BE2C (cell line): ENCODE data around the genes LGI1 and TCTN3.

GRCh38 chr10:92829820-92830239 is 18.5 kb upstream of the EXOC6 start:
- RRBS, result no CpG with 5 or more reads among the region's 2 CpGs

DNA sequence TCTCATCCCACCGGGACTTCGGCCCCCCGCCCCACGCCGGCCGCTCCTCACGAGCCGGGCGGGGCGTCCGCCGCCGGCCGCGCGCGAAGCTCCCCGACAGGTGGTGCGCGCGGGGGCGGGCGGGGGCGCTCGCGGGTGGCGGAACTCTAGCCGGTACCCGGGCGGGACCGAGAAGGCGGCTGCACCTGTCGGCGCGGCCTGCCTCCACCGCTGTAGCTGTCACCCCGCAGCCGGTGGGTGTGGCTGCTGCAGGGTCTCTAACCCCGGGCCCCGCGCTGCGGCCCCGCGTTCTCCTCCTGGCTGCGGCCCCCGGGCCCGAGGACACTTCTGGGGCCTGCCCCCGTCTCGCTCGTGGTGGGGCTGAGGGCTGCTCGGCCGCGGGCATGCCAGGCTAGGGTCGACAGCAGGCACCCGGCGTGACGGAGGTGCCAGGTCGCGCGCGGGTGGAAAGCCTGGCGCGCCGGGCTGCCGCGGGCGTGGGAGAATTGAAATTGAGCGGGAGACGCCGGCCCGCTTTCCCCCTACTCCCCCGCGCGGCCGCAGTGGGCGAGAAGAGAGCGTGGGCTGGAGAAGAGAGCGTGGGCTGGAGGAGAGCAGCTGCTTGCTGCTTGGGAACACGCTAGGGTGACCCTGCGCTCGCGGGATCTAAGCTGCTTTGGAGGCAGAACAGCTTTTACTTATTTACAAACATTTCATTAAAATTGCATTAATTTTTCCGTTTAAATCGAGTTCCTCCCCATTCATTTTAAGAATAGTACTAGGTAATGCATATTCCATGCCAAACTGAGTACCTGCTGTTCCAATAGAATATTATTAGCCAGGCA is 534 bp downstream of the EXOC6 start:
- RRBS, result 1% methylated on average over 51 of the region's 84 CpGs

GRCh38 chr10:92901699-92902197 is 53.4 kb downstream of the EXOC6 start:
- RRBS, result no CpG with 5 or more reads among the region's 5 CpGs

GRCh38 chr10:93578893-93579275 is 12.4 kb downstream of the FFAR4 start:
- RRBS, result no CpG with 5 or more reads among the region's 7 CpGs

DNA sequence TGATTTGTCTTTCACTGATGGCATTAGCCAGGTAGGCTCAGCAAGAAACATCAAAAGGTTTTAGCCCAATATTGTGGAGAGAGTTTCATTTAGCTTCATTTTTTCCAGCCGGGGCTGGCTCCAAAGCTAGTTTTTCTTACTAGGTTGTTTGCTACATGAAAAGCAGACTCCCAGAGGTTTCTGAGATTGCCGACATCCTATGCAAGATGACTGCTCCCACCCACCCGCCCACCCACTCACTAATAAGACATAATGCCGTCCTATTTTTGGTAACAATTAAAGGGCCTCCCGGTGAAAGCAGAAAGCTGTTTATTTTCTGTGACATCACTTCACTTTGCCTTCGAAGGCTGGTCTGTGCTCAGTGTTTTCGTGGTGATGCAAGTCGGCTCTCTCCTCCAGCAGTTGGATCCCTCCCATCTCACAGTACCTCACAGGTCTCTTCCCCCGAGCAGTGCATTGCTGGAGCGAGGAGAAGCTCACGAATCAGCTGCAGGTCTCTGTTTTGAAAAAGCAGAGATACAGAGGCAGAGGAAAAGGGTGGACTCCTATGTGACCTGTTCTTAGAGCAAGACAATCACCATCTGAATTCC is at the start of gene LGI1:
Gene LGI1, plus strand, starts transcription at position 421 of the 590 bp plus-strand sequence.
- RRBS, result no CpG with 5 or more reads among the region's 11 CpGs

GRCh38 chr10:94357053-94357806 is 5.5 kb downstream of the NOC3L start:
- RRBS, result no CpG with 5 or more reads among the region's 4 CpGs

DNA sequence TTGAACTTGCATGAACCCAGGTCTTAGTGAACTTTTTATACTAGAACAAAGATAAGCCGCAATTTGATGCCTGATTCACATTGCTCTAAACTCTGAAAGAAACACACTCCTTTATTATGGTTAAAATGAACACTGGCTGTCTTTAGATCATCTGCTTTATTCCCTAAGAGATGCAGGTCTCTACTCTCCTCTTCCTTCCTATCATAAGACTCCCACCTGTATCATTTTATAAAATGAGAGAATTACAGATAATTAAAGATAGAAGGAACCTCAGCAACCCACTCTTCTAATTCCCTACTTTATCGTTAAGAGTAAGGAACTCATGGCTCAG is 47.8 kb upstream of the CYP2C8 start:
- RRBS, result no CpG with 5 or more reads among the region's 2 CpGs

GRCh38 chr10:95327325-95327878 is 36.6 kb upstream of the PDLIM1 start:
- RRBS, result no CpG with 5 or more reads among the region's 6 CpGs

GRCh38 chr10:95329543-95330318 is 38.9 kb upstream of the PDLIM1 start:
- RRBS, result no CpG with 5 or more reads among the region's 4 CpGs

- RRBS, result no CpG with 5 or more reads among the region's 13 CpGs
Observed at GRCh38 chr10:95334273-95334949, 43.6 kb upstream of the PDLIM1 start.

DNA sequence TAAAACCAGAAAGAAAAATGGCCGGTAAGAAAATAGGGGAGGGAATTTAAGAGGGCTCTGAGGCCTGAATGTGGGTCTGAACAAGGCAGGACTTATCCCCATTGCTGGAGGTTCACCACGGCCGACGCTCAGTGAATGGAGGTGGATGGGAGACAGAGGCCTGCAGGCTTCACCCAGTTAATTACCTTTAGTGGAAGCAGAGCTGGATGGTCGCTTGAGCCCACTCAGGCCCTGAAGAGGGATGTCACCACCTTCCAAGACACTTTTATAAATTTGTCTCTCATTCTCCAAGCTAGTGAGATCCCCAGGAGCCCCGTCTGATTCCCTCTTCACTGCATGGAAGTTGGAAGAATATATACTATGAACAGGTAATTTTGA is 66.6 kb upstream of the PDLIM1 start:
- RRBS, result no CpG with 5 or more reads among the region's 6 CpGs

GRCh38 chr10:95443568-95444083 is 117.5 kb downstream of the SORBS1 start:
- RRBS, result no CpG with 5 or more reads among the region's 3 CpGs

DNA sequence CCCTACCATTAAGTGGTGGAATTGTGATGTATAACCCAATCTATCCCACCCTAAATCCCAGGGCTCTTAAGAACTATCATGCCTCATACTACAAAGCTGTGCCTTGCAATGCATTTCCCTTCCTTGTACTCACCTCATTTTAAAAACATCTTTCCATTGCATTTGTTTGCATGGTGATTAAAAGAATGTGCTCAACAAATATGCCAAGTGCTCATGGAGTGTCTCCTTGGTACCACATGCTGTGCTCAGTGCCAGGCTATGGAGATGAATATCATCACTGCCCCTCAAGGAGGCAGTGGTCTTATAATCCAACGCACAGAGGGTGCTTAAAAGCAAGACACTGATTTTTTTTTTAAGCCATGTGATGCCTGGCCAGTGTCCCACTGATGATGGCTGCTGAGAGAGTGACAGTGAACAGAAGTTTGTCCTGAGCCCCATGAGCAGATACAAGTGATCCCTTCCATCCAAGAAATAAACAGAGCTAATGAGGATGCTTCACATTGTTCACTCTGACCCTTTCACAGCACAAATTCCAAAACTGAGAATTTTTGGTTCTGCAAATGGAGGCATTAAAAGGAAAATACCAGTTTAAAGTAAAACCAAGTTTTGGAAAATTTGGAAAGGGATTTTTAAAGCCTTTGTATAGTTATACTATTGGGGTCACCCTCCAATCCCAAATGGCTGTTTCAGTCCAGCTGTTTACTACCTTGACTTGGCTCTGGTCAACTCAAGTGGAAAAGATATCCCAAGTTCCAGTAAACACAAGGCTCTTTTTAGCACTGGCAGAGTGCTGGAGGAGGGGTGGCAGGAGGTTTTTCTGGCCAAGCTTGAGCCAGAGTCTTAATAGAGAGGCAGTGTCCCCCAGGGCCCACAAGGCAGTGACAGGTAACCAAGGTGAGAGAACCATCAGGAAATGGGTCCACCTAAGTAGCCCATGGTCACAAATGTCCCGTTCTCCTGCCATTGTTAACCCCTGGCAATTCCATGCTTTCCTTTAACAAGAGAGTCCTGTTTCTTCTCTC is 97.9 kb downstream of the SORBS1 start:
- RRBS, result no CpG with 5 or more reads among the region's 2 CpGs

GRCh38 chr10:95474763-95475379 is 86.3 kb downstream of the SORBS1 start:
- RRBS, result no CpG with 5 or more reads among the region's 3 CpGs

- RRBS, result no CpG with 5 or more reads among the region's 5 CpGs
Observed at GRCh38 chr10:95480613-95481164, 80.5 kb downstream of the SORBS1 start.

DNA sequence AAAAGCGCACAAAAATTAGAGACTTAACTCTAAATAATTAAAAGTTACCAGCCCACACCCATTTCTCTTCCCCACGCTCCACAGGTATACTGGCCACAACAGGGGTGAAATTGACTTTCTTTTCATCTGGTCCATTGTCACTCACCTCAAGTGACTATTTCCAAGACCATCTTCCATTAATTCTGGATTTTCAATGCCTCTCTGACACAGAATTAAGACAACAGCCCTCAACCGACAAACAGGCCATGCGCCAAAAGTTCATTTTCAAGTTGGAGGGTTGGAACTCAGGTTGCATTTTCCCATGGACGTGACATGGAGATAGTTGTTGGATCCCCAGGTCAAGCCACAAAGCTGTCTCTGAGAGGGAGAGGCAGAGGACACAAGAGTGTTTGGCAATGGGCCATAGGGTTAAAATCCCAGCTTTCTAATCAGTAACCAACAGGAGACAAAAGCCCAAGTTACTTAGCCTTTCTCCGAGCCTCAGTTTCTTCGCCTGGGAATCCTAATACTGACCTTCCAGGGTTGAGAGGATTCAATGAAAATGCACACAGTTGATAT is 44.5 kb downstream of the SORBS1 start:
- RRBS, result no CpG with 5 or more reads among the region's 7 CpGs

DNA sequence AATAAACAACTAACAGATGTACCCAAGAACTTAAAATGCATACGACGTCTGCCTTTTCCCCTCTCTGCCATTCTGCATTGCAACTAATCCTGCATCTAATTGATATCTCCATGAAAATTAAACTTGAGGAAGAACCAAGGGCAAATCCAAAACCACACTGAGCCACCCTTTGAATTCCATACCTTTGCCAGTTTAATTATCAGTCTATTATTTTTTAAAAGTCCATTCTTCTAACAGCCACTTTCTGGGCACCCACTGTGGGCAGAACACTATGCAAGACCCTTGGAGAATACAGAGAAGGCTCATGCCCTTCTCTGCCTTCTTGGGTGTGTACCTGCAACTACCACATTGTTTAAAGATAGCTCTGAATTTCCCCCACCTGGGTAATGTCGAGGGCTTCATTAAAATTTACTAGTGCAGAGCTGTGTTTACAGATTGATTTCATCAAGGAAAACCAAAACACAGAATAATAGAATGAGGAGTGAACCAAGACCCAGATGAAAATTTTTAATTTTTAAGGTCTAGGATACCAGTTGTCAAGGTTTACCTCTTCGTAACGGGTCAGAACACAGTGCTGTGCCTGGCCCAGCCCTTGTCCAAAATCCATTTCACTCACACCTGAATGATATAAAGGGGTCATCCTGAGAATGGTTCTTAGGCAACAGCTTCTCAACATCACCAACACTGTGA is 33.2 kb downstream of the SORBS1 start:
- RRBS, result no CpG with 5 or more reads among the region's 5 CpGs

DNA sequence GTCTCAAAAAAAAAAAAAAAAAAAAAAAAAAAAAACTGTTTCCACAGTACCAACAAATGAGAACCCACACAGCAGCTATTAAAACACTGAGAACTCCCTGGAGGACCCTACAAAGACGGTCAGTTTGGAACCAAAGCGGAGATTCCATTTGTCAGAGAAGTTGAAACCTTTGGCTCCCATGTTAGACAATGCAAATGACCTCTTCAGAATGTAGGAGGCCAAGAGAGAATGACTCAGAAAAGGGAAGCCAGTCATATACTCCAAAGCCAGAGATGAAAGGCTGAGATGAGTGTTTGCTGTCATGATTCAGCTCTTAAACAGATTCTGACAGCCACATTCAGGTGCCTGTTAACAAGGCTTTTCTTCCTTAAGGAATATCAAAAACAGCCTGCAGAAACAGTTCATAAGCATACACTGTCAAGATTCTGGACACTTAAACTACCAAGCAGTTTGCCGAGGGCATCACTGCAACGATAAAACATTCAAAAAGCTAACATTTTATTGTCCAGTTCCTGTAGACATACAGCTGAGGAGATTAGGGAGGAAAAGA is 32.2 kb downstream of the SORBS1 start:
- RRBS, result no CpG with 5 or more reads among the region's 4 CpGs

DNA sequence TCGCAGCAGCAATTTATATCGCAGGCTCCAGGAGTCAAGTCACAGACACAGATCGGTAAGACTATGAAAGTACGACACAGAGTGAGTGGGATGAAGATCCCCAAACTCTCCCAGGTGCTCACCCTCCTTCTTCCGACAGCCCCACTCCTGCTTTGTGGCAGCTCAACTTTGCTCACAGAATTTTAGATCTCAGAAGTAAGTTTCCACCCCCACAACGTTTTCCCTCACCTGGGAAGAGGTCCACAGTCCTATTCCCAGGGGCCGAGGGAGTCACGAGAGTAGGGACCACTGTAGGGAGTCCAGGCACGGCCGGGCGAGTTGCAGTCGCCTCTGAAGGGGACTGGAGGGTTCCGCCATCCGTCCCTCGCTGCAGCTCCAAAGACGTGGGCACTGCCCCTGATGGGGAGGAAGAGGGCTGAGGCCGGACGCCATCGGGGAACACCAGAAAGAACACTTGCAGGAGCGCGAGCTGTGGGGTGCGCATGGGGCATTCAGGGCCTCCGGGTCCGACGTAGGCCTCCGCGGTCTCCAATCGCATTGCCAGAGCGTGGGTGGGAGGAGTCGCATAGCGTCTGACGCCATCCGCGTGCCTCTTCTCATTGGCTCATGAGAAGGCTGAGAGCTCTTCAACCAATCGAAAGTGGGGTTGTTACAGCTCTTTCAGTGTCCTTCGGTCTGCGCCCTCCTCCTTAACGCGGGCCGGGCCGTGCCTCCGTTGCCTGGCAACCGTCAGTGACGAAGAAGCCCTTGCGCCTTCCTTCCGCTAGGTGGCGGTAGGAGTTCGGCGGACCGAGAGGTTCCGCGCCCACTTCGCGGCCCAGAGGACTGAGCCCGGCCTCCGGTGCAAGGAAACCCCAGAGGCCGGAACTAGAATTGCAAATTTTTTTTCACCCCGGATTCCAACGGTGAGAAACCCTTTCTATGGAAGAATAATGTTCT is at the start of gene TCTN3:
Gene TCTN3, minus strand, starts transcription at position 512 of the 939 bp plus-strand sequence.
- RRBS, result 3% methylated on average over 8 of the region's 59 CpGs